ENCODE data around the gene ITGB6.

- PRO-cap, result no peak
Measured at GRCh38 chr2:159059535-159059901, 91.1 kb downstream of the TANC1 start.

GRCh38 chr2:159064551-159065405, 96.3 kb downstream of the TANC1 start:
- PRO-cap, result no peak

DNA sequence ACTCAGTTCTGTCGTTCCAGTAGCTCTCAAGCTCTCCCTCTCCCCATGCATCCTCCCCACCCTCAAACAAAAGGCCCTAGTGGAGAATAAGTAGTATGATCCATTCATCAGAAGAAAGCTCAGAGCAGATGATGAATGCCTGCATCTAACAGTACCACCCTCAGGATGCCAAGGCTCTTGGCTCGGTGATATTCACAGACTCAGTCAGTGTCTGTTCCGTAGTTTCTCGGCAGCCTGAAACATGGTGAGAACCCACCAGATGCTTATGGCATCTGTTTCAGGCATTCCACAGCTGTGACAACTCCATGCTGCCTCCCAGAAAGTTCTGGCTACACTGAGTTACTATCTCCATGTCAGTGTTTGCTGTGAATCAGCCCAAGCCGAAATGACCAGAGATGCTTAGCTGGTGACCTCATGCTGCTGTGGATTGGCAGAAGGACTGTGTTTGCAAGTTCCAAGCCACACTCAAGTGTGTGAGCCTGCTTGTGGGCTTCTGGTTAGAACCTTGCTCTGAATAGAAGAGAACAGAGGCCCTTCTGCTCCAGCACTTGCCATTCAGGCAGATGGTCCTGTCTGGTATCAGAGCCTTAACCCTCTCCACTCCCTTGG, 83.9 kb downstream of the WDSUB1 start:
- PRO-cap, result no peak

DNA sequence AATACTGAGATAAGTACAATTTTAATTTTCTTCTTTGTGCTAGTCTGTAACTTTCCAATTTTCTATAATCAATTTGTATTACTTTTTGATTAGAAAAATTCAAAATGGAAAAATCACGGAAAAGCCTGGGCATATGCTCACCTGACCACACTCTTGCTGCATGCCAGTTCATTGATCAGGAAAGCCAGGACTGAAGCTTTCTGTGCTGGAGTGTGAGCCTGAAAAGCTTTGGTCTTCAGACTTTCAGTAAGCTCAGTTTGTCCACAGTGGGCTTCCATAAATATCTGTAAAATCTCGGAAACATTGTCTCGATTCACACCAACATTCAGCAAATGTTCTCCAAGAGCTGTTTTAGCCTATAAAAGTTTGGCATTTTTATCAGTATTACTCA, 98.5 kb upstream of the WDSUB1 start:
- PRO-cap, result no peak

DNA sequence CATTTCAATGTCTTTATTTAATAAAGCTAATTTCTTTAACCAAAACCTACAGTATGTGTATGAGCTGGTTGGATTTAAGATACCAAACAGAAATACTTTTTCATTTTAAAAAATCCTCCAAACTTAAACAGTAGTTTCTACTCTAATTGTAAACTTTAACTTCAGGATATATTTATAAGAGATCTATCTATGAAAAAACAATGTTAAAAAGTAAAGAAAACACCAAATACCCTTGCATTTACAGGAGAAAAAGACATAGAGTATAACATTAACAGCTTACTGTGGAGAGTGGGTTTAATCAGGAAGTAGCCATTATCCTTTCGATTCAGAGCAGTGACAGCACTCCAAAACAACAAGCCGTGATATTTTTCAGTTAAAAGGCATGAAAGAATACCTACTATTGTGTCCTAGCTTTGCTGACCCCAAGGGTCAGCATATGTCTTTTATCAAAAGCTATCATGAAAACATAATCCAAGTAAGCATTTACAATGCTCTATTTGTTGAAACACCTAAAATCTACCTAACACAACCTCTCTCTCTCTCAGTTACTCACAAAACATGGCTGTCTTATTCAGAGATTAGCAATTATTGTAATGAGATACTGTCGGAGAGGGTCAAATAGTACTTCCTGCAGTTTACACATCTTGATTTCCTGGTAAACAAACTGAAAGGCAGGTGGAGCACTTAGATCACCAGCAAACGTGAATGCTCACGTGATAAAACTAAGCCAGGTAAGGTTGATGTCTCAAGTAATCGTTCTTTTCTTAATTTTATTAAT, 100.2 kb downstream of the BAZ2B start:
- PRO-cap, result bidirectional peak, plus-strand start at position 323 of the sequence, minus-strand start at position 290 of the sequence; bidirectional peak, plus-strand start at position 647 of the sequence, minus-strand start at position 654 of the sequence

DNA sequence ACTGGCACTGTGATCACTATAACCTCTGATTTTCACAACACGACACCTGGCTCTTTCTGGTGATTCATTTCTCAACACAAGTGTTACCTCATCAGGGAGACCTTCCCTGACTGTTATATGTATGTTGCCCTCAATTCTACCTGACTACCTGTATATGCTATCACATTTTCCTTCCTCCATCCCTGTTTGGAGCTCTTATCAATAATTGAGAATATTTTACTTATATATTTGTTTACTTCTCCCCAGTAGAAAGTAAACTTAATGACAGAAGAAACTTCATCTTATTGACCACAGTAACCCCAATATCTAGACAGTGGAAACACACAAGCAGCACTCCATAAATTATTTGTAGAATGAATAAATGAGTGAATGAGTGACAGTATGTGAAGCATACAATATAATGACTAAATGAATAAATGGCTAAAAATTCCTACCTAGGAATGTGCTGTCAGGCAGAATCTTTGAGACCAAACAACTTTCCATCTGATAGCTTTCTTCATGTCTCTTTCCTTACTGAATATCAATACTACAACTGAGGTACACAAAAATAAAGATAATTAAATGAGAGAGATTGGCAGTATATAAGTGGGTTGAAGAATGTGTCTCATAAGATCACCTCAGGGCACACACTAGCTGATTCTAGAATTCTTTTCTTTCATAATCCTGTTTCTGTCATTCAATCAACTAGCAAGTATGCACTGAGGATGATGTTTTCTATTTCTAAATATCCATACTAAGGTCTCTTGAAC, 76.3 kb downstream of the BAZ2B start:
- PRO-cap, result no peak

GRCh38 chr2:159546143-159546862, 70.0 kb downstream of the BAZ2B start:
- PRO-cap, result no peak

GRCh38 chr2:159616872-159617225, 501 bp upstream of the BAZ2B start:
- PRO-cap, result no peak

DNA sequence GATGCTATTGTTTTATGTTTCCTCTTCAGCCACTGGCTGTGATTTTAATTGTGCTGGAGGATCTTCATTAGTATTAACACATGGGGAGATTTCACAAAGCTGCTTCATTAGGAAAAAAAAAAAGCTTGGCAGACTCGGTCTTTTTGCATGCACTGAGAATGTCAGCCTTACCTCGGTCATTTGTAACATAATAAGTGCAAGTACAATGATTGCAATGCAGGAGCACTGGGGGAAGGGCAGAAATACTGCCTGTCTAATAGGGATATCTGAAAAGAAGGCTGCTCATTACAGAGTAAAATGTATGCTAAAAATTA, 1.3 kb upstream of the BAZ2B start:
- PRO-cap, result no peak

DNA sequence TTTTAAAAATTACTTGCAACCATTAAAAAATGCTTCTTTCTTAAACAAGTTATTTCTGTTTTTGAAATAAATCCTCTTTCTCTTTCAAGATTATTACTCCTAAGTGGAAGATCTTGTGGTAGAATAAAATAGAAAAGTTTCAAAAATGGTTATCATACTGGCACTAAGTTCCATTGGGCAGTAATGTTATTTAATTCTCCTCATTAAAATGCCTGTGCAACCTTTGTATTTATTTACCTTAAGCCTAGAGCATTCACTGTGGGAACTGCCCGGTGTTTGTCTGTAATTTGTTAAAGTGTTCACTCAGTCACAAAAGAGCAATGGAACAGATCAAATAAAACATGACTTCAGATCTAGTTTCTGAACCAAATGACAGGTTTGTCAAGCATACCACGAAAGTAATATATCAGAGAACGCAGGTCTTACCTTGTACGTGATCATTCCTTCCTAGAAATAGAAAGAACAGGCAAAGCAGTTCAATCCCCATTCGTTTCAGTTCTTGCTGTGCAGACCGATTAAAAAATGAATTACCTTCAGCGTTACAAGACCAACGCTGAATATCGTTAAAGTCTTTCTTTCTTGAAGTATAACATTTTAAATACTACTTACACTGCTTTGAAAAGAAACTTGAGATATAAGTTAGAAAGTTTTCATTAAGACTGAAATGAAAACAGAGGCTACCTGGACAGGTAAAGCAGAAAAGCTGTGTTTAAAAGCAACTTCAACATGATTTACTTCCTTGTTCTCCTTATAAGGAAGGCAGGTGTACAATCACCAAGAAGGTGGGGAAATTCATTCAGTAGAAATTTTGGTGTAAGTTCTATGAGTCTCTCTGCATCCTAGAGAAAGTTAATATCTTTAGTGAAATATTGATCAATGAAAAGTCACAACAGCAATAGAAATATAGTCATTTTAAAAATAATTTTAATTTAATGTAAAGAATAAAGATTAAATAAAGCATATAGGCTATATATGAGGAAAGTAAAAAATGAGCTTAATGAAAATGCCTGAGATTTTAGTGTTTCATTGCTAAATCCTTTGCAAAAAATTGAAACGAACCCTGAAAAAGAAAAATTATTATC, at the start of gene ITGB6:
TSS of gene ITGB6 (minus strand) at position 696 of the 1,082 bp plus-strand sequence.
- PRO-cap, result unidirectional peak, minus-strand start at position 455 of the sequence

GRCh38 chr2:160205382-160206222, 5.5 kb upstream of the ITGB6 start:
- PRO-cap, result no peak

GRCh38 chr2:160269157-160269816, 69.2 kb upstream of the ITGB6 start:
- PRO-cap, result bidirectional peak, plus-strand start at chr2:160269713, minus-strand start at chr2:160269430

GRCh38 chr2:160269817-160270036, 69.7 kb upstream of the ITGB6 start:
- PRO-cap, result bidirectional peak, plus-strand start at chr2:160269950, minus-strand start at chr2:160269876

- PRO-cap, result no peak
Measured at GRCh38 chr2:160367753-160368433, 125.7 kb downstream of the RBMS1 start.

DNA sequence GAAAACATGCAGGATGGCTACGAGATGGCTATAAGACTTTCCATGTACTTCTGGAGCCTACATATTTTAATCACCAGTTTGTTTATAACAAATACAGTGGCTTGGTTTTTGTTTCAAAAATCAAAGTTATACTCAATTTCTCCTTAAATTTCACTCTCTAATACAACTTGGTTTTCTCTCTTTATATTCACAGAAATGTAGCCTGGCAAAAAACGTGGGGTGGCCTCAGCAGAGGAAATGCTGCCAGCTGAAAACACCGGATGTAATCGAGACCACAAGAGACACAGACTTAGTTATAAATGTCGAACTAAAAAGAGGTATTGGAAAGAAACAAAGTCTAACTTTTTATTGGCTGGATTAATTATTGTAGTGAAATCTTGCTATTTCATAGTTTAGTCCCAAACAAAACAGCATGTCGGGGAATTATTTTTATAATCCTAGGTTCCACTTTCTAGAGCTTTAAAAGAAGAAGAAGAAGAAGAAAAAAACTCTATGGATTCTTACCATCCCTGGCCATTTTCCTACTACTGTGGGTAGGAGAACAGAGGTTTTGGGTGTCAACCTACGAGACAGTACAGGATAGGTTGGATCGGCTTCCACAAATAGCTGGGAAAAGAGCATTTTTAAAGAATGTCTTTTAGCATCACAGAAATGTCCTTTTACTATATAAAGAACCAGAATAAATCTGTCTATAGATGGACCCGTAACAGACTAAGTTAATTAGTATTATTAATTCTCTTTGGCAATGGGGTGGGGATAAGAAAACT, 65.4 kb downstream of the RBMS1 start:
- PRO-cap, result no peak

DNA sequence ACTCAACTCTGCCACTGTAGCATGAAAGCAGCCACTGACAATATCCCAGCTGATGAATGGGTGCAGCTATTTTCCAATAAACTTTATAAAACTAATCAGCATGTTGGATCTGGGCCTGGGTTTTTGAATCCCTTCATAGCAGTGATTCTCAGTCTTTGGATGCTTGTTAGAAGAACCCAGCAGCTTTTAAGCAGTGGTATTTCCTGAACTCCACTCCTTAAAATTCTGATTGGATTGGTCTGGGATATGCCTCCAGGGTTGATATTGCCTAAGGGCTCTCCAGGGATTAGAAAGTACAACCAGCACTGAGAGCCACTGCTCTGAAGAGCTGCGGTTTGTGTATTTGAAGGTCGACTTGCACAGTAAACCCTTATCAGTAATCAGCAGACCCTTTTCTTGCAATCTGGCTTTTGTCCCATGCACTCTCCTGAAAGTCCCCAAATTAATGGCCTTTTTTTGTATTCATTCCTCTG, 17.0 kb upstream of the RBMS1 start:
- PRO-cap, result unidirectional peak, minus-strand start at position 161 of the sequence

DNA sequence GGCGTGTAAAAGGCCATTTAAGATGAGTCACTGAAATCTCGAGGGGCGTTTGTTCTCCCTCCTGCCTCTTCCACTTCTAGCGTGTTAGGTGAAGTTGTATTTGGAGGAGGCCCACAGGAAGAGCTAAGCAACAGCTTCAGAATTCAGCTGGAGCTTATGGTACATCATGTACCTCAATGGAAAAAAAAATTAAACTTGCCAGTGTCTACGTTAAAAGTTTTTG, 23.5 kb upstream of the RBMS1 start:
- PRO-cap, result no peak

DNA sequence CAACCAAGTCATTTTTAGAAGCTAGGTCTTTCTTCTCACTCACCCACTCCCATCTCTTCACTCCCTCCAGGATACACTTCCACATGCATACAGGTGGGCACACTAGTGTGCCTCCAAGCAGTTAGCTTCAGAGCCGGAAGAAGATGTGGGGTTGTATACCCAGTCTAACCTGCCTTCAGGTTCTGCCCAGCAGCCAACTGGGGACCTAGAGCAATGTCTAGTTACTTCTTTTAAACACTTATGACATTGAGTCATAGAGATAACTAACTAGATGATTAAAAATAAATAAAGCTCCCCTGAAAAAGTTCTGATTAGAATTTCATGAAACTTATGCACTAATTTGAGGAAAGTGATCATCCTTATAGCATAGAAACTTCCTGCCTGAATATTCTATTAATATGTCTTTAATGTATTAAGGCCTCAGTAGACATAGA, 21.7 kb upstream of the TANK start:
- PRO-cap, result no peak

- PRO-cap, result no peak
Measured at GRCh38 chr2:161139448-161139994, 20.7 kb upstream of the TANK start.

DNA sequence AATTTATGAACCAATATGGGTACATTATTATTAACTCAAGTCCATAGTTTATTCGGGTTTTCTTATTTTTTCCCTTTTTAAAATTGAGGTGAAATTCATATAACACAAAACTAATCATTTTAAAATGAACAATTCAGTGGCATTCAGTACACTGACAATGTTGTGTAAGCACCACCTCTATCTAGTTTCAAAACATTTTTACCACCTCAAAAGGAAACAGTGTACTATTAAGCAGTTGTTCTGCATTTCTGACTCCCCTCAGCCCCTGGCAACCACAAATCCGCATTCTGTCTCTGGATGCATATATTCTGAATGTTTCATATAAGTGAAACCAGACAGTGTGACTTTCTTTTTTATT, 19.3 kb upstream of the TANK start:
- PRO-cap, result no peak

All from left lung (tissue), 1 donor.